AG10803 (cell line): ENCODE measurements around the genes ARAP1 and P2RY2.

DNA sequence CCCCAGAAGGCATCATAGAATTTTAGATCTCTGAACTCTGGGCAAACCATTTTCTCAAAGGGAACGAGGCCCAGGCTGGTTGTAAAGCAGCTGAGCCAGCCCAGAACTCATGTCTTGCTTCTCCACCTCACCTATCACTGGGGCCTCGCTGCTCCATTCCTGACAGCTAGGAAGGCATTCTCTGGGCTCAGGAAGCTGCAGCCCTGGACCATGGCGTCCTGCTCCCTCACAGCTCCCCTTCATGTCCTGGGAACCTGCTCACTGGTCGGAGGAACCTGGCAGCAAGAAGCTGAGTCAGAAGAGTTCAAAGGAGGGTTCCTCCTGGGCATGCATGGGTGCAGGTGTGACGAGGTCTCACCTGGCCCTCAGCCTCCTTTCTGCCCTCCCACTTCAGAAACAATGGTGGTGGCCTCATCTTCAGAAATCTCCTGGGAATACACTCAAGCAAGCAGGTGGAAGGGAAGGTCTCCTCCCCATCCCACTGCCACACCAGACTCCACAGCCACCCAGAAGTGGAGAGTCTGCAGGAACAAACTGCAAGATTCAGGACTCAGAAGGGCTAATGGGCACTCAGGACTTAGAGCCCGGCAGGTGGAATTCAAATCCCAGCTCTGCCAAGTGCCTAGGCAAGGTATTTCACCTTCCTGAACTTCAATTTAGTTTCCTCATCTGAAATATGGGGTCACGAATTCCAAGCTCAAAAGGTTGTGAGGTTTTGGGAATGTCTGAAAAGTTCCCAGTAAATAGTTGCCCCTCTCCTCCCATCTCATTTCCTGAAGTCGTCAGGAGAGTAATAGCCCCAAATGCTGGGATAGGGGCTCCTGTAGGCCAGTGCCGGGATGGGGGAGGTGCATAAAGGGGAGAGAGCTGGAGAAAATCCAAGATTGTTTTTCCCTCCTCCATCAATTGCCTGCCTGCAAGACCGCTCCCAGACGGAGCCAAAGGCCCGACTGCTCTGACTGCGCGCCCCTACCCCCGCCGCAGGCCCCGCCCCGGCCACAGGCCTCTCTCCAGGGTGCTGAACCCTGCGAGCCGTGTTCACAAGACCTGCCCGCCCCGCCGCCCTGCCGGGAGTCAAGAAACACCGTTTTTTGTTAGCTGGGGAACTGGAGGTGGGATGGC, 2.1 kb upstream of the PDE2A start:
- RRBS, result 3% methylated on average over 5 of the region's 25 CpGs

GRCh38 chr11:72681942-72682509, 7.8 kb upstream of the PDE2A start:
- RRBS, result no CpG with 5 or more reads among the region's 3 CpGs

DNA sequence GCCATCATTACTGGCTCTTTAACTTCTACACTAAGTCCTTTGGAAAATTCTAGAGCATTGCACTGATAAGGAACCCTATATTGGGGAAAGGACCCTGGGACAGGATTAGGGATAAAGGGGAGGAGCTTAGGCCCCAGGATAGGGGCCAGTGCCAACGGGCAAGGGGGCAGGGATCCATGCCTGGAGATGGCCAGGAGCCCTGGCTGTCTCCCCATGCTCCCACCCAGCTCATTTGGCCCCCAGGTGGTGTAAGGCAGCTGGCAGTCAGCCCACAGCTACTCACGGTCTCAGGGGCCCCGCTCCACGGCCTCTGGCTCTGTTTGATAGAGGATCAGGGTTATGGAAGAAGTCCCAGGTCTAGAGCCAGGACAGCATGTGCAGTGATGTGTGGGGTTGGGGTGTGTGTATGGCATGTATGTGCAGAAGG, 18.3 kb upstream of the PDE2A start:
- RRBS, result no CpG with 5 or more reads among the region's 4 CpGs

DNA sequence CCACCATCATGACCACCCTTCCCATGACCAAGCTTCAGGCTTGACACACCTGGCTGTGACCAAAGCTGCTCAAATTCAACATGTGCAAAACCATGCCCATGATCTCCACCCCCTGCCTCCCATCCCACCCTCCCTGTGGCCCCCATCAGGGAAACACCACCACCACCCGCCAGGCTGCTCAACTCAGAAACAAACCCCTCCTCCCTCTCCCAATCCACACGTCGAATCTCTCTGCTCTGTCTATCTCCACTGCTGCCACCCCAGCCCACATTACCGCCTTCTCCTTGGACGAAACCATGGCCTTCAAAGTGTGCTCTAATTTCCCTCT, 19.7 kb upstream of the PDE2A start:
- RRBS, result no CpG with 5 or more reads among the region's 5 CpGs

DNA sequence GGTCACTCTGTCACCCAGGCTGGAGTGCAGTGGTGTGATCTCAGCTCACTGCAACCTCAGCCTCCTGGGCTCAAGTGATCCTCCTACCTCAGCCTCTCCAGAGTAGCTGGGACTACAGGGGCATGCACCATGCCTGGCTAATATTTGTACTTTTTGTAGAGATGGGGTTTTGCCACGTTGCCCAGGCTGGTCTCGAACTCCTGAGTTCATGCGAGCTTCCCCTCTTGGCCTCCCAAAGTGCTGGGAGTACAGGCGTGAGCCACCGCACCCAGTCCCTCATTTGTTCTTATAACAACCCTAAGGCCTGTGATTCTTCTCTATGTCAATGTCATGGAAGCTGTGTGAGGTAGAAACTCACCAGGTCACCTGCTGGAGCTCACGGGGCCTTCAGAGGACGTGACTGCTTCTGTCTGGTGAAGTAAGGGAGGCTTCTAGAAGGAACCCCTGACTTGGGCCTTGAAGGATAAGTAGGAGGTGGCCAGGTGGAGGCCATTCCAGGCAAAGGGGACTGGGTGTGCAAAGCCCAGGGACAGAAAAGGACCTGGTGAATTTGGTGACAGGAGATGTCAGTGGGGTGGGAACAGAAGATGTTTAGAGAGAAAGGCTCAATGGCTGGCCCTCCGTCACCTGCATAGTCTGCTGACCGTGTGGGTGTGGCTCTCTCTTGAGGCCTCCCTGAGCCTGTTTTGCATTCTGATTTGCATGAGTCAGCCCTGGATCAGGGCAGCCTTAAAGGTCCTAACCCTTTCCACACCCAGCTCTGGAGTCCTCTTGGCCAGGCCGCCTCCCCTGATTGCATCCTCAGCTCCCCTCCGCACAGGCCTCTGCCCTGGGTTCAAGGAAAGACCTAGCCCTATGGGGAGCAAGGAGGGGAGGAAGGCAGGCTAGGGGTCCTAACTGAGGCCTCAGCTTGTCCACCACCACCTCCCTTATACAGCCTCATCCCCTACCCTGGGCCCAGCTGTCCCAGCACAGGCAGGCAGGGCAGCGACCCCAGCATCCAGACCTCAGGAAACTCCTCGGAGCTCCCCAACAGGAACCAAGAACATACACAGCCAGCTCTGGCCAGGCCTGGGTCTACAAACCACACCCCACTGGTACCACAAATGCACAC, 14.2 kb downstream of the ARAP1 start:
- RRBS, result no CpG with 5 or more reads among the region's 13 CpGs

DNA sequence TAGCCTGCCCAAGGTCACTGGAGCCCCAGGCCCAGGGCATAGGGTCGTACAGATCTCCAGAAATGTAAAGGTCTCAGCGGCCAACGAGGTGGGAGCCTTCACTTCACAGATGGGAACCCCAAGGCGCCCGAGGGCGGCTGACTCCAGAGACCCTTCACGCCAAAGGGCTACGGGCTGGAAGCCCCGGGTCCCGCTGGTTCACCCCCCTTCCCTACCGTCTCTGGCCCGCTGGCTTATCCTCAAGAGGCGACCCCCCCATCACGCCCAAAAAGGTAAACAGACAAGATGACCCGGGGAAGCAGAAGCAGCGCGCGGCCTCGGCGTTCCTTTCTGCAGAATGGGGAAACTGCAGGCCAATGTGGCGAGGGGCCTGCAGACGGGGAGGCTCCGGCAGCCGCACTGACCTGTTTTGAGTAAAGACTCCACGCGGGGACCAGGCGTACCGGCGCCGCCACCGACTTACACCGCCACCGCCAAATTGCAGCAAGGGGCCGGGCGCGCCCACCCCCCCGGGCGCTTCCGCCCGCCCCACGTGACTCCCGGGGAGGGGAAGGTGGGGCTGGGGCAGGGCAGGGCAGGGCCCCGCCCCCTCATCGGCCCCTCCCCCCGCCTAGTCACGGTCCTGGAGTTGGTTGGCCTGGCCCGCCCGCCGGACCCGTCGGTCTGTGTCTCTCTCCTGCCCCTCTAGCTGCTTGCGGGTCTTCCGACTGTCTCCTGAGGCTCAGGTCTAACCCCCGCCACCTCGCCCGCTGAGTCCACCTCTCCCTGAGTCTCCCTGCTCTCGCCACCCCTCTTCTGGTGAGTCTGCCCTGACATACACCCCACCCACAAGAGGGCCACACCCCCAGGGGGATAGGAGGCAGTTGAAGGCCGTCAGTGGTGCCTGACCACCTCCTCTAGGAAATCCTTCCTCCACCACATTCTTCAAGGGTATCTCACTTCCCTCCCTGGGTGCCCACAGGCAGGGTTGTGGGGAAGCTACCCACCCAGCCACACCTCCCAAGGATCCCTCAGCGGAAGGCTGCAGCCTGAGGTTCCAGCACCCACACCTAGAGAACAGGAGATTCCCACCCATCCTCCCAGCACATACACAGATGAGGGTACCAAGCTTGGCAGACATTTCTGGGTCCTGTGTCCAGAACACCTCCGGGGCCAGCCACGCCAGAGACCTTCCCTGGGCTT, at the start of gene ARAP1:
Gene ARAP1, minus strand, starts transcription at position 485 of the 1,182 bp plus-strand sequence.
- RRBS, result 4% methylated on average over 26 of the region's 61 CpGs

DNA sequence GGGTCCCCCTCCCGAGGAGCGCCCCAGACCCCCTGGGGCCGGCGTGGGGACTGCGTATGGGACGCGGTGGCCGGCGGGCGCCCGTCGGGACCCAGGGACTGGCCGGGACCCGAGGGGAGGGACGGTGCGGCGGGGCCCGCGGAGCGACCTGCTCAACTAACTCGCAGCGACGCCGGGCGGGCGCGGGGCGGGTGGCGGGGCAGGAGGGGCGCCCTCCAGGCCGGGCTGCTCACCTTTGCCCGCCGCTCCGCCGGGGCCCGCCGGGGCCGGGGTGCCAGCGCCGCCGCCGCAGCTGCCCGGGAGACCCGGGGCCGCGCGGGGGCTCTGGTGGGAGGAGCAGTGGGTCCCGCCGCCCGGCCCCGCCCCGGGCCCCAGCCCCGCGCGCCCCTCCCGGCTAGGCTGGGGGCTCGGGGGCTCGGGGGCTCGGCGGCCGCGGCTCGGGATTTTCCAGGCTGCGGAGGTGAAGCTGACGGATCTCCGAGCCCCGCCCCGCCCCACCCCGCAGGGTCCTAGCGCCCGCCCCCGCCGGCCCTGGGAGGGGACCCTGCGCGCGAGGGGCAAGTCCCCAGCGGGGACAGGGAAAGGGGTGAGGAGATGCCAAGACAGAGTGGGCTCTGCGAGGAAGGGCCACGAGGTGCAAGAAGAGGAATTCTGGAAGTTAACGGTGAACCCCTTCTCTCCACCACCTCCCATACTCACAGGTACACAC, 12.3 kb downstream of the STARD10 start:
- RRBS, result 1% methylated on average over 26 of the region's 80 CpGs

DNA sequence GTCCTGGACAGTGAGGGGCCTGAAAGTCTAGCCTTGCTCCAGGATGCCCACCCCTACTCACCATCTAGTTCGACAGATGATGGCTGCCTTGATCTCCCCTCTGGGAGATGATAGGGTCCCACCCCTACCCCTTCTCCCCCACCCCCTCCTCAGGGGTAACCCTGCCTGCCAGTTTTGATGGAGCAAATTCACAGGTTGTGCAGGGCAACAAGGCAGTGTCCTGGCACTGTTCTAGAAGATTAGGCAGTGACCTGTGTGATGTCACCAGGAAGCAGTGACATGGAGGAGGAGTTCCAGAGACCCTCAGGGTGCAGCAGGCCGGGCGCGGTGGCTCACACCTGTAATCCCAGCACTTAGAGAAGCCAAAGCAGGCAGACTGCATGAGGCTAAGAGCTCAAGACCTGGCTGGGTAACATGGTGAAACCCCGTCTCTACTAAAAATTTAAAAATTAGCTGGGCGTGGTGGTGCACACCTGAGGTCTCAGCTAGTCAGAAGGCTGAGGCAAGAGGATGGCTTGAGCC, 8.0 kb downstream of the STARD10 start:
- RRBS, result no CpG with 5 or more reads among the region's 6 CpGs

DNA sequence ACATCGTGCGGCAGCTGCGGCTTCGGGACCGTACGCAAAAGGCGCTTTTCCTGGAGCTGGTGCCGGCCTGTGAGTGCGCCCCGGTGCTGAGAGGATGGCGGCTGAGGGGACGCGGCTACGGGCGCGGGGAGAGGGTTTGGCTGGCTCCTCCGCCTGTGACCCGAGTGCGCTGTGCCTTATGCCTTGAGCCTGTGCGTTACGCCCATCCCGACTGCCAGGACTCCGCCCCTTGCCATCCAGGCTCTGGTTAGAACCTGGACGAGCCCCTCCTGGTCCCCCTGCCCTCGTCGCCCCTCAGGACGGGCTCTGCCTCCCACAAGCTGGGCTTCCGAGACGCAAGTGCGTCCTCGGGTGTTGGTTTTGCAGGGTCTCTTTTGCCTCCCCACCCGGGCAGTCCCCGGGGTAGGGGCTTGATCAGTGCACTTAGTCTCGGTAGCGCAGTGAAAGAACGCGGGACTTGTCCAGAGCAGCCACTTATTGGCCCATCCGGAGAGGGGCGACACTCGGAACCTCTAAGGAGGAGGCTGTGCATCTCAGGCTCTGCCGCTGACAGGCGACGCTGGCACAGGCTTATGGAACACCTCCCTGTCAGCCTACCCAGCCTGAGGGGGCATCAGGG, 393 bp downstream of the ATG16L2 start:
- RRBS, result 2% methylated on average over 8 of the region's 43 CpGs

DNA sequence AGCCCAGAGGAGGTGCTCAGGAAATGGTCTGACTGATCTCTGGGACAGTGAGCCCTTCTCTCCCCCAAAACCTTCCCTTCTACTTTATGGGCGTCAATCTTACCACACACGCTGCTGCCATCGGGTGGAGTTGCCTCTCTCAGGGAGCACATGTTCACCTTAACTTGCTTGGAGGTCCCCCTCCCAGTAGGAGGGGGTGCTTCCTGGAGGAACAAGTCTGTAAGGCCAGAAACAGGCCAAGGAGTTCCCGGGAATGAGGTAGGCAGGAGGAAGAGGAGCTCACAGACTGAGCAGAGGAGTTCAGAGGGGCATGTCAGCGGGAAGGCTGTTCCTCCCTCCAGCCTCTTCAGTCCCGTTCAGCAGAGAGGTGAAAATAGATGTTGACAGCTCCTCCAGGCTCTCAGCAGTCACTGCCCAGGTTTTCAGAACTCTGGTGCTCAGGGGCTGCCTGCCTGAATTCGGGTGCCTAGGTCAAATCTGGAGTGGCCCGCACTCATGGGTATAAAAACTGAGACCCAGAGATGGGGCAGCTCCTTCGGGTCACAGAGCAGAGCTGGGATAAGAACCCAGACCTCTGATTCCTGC, 18.1 kb downstream of the ATG16L2 start:
- RRBS, result no CpG with 5 or more reads among the region's 9 CpGs

GRCh38 chr11:73072765-73073335, 69.3 kb downstream of the FCHSD2 start:
- RRBS, result no CpG with 5 or more reads among the region's 1 CpG

DNA sequence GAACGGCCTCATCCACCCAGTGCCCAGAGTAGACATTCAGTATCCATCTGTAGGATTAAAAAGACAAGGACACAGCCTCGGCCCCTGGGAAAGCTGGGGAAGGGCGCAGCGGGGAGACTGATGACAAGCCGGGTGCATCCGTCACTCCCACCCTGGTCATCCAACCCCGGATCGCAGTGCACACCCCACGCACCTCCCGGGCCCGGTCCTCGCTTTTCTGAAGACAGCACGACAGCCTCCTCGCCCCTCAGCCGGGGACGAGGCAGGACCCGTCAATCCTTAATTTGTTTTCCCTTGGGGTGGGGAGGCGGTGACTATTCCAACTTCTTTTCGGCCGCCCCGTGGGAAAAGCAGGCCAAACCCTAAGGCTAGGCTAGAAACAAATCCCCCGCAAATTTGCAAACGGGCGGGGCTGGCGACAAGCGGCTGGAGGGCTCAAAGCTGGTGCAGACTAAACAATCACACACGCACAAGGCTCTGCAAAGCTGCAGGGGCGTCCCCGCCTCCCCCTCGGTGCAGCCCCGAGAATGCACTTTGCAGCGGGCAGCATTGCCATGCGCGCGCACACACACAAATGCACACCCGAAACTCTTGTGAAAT, 990 bp downstream of the FCHSD2 start:
- RRBS, result 7% methylated on average over 3 of the region's 36 CpGs

DNA sequence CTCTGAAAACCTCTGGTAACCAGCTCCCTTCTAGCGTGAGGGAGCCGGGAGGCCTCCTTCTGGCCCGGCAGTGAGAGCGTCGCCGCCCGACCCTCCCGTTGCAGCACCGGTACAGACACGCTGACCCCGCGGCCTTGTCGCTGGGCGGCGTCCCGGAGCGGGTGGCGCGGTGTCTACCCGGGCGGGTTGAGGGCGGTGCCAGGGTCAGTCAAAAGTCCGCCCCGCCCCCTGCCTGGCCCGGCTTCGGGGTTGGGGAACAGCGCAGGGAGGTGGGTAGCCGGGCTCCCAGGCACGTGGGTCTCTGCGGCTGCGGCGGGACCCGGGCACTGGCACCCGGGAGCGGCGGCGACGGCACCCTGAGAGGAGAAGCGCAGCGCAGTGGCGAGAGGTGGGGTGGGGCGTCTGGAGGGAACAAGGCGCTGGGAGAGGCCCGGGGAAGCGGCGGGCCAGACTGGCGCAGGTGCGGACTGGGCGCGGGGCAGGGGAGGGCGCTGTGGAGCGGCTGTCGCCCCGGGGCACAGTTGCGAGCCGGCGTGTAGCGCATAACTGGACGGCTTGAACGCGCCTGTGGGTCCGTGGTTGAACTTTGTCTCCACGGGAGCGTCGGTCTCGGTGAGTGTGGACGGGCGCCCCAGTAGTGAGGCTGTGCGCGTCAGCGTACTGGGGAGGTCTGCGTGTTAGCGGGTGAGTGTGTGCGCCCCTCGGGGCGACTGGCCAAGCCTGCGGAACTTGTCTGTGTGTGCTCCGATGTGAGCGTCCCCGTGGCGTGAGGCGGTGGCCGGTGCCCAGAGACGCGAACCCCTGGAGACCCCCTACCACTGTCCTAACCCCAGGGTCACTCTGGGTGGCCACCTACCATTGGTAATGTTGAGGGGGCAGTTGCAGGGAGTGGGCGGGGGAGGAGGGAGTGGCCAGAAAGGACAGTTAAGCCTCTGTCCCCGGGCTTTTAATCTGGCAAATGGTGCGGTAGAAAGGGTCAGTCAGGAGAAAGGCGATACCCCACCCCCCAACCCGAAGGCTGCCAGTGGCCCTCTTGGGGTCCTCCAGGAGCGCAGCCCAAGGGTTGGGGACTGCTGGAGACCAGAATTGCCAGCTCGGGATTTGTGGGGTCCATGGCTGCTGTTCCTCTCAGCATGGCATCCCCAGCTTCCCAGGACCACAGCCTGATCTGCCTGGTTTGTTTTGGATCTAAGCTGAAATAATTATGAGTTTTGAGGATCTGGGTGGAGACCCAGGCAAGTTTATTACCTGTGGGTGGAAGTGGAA, at the start of gene P2RY2:
Gene P2RY2, plus strand, starts transcription at position 237 of the 1,266 bp plus-strand sequence.
- RRBS, result 3% methylated on average over 46 of the region's 92 CpGs

DNA sequence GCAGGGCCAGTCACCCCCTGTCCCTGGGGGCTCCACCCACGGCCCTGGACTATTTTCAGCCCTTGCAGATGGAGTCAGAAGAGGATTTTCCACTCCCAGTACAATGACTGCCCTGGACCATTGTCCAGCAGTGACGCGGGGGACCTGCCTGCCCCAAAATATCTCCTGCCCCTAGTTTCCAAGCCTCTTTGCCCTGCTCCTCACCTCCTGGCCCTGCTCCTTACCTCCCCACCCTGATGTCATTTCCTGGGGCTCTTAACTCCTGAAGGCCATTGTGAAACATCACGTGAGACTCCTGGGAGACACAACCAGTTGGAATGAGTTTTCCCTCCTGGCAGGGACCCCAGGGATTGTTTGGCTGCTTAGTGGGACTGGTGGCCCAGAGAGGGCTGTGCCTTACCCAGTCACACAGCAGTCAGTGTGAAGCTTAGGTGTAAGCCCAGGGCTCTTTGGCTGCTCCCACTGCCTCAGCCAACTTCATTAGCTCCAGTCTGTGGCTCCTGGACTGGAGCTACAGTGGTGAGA, 22.2 kb downstream of the P2RY2 start:
- RRBS, result no CpG with 5 or more reads among the region's 4 CpGs

- RRBS, result no CpG with 5 or more reads among the region's 3 CpGs
Observed at GRCh38 chr11:73269691-73270284, 2.4 kb upstream of the P2RY6 start.

- RRBS, result no CpG with 5 or more reads among the region's 1 CpG
Observed at GRCh38 chr11:73317580-73317914, 9.5 kb downstream of the ARHGEF17 start.

- RRBS, result no CpG with 5 or more reads among the region's 4 CpGs
Observed at GRCh38 chr11:73404129-73404762, 28.0 kb downstream of the RELT start.

DNA sequence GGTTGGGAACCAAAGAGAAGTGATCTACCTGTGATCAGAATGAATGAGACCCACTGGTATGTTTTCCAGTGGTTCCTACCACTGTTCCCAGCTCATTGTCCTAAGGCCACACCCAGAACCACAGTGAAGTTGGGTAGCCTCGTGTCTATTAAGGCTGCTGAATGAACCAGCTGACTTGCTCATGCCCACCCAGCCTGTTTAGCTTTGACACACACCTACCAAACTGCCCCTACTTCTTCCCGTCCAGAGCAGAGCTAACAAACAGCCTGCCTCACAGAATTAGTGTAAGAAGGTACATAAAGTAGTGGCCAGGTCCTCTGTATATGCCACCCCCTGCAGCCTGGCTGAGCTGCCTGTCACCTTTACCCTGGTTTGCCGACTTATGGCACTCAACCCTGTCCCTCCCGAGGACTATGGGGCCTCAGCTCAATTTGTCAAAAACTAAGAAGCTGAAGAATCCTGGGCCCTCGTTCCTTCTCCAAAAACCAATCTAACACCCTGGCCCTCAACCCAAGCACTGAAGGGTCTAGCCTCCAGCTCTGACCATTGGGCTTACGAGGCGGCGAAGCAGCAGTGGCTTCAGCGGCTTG, 9.9 kb downstream of the UCP2 start:
- RRBS, result no CpG with 5 or more reads among the region's 9 CpGs

DNA sequence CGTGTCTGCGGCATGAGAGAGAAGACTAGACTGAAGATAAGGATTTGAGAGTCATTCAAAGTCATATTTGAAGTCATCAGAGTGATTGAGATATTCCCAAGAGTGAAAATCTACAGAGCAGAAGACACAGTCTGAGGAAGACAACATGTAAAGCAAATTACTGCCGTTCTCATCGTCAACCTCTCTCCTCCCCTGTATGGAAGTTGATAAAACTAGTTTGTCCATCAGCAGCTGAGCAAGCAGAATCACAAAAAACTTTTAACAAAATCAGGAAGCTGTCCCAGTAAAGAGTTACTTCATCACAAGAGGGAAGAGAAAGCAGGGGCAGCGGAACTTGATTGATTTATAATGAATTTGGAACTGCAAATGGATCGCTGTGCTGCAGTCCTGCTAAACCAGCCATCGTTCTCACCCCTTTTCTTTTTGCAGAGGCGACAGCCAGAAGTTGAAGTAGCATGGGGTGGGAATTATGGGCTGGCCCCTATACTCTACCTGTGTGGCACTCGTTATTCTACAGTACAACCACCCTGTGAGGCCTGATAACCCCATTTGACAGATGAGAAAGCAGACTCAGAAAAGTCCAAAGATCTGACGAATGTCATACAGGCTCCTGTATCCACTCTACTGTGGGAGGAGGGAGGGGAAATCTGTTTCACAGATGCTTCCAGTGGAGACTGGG, 13.7 kb upstream of the UCP3 start:
- RRBS, result no CpG with 5 or more reads among the region's 10 CpGs

DNA sequence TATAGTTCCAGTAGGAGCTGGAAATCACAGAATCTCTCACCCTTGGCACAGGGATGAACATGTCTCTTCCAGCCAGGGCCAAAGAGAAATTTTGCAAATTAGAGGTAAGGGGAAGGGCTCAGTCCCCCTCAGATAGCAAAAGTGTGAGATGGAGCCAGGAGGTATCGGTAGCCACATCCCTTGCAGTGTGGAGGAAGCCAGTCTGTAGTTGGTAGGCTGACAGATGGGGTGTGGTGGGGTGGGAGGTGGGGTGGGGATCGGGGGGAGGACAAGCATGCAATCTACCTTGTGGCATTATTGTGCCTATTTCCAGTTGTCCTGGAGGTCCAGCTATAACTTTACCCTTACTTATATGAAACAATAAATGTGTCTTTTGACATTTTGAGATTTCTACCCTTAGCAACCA, 25.4 kb downstream of the KCNE3 start:
- RRBS, result no CpG with 5 or more reads among the region's 2 CpGs